Epithelial cell of alveolus of lung (primary cell): ENCODE data around the genes EHMT2 and GPSM3.

DNA sequence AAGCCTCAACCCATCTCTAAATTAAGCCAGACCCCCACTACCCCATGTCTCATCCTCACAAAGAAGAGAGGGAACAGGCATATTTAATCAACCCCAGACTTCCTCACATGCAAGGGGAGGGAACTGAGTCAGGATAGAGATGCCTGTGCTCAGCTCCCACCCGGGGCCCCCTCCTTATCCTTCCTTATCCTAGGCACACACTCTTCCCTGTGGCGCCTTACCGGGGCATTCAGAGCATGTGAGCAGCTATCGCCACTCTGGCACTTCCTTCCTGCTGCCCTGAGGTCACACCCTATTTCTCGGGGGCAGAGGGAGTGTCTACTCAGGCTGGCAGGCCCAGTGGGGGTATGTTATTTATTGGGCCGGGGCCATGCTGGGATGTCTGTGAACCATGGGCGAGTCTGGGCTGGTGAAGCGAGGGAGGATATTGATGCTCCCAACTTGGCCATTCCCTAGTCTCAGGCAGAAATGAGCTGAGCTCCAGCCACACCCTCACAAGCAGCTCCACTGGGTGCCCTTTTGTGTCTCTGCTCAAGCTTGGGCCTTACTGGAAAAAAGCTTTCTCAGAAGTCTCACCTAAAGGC, 4.0 kb upstream of the LY6G6D start:
- RAMPAGE, long total RNA: no peak
- RRBS: 71% methylated on average over 3 of the region's 8 CpGs

DNA sequence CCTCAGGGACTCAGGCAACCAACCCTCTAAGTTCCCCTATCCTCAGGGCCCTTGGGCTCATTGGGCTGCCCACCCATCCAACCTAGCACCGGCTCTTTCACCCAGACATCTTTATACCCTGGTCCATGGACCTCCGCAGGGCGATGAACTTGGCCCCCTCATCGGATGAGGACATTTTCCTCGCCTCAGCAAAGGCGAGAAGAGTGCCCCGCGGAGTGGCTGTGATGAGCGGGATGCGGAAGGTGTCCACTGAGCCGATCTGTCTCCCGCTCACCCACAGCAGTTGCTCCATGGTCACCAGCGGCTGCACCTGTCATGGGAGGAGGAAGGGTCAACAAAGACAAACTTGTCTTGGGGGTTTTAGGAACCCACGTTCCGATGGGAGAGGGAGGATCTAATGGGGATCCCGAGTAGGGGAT, 730 bp downstream of the NEU1 start:
- RAMPAGE, long total RNA: no peak
- RRBS: no CpG with 5 or more reads among the region's 16 CpGs

- RAMPAGE, long total RNA: no peak
- RRBS: no CpG with 5 or more reads among the region's 4 CpGs
These were observed 1.7 kb downstream of the SLC44A4 start for GRCh38 chr6:31877047-31877475.

- RAMPAGE, long total RNA: no peak
- RRBS: 2% methylated on average over 28 of the region's 43 CpGs
These were observed 501 bp downstream of the EHMT2 start for GRCh38 chr6:31896918-31897476.

- RAMPAGE, long total RNA: no peak
- RRBS: 4% methylated on average over 2 of the region's 47 CpGs
These were observed at the start of gene EHMT2 for GRCh38 chr6:31897477-31897909. EHMT2 (minus strand) TSS chr6:31897698.

DNA sequence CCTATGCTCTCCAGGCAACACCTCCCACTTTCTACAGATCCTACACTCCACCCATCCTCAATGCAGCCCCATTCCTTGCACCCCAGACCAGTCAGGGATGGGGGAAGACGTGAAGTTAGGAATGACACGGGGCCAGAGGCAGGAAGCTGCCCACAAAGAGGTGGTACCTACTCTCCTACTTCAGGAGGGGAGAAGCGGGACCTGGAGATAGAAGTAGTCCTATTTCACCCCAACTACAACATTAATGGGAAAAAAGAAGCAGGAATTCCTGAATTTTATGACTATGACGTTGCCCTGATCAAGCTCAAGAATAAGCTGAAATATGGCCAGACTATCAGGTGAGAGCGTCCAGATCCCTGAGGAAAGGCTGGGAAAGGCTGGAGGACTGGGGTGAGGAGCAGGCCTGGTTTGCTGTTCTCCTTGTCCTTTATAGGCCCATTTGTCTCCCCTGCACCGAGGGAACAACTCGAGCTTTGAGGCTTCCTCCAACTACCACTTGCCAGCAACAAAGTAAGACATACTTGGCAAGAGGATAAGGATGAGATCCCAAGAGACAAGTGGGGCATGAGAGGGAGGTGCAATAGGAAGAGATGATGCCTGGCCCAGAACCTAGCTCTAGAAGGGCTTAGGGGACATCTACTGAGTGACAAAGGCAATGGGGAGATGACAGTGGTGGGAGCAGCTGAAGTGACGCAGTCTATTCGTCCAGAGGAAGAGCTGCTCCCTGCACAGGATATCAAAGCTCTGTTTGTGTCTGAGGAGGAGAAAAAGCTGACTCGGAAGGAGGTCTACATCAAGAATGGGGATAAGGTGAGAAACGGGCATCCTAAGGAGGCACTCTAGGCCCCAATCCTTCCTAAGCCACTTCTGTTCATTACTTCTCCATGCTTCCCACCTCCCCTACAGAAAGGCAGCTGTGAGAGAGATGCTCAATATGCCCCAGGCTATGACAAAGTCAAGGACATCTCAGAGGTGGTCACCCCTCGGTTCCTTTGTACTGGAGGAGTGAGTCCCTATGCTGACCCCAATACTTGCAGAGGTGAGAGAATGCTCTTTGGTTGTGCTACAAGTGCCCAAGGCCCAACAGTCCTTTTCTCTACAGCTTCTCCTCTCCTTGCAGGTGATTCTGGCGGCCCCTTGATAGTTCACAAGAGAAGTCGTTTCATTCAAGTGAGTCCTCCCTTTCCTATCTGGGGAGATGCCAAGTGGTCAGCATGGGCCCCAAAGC, 5.0 kb downstream of the CFB start:
- RAMPAGE, long total RNA: no peak
- RRBS: no CpG with 5 or more reads among the region's 14 CpGs

DNA sequence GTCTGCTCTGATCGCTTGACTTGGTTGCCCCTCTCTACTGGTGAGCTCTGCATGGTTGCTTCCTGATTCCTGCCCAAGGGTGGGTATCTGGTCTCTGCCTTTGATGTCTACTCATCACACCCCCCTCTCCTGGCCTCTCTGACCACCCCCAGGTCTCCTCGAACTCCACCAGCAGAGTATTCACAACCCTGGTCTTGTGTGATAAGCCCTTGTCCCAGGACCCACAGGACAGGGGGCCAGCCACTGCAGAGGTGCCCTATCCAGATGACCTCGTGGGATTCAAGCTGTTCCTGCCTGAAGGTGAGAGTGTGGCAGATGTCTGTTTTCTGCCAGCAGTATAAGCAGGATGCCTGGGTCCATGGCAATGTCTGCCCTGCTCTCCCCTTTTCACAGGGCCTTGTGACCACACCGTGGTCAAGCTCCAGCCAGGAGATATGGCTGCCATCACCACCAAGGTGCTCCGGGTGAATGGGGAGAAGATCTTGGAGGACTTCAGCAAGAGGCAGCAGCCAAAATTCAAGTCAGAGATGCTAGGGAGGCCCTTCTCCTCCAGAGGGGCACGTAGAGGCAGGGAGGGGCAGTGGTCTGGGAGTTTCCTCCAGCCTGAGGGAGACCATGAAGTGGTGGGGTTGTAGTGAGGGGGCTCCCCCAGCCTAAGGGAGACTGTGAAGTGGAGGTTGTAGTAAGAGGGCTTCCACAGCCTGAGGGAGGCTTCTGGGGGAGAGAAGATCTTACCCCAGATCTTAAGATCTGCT, 4.2 kb downstream of the DXO start:
- RAMPAGE, long total RNA: no peak
- RRBS: no CpG with 5 or more reads among the region's 6 CpGs

DNA sequence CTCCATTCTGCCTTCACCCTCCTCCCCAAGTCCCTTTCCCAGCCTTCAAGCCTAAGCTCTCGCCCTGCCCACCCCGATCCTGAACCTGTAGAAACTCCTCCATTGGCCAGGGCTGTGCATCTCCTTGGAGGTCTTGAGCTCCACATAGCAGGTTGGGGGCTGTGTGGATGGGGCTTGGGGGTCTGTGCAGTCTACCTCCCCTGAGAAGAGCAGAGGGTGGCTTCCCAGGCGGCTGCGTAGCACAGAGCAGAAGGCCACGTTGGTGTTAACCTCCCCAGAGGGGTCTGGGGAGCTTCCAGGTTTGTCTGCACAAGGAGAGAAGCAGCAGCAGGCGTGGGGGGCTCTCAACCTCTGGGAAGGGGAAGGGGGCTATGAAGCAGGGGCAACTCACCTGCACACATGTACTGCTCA, 1.4 kb downstream of the DXO start:
- RAMPAGE, long total RNA: no peak
- RRBS: no CpG with 5 or more reads among the region's 6 CpGs

DNA sequence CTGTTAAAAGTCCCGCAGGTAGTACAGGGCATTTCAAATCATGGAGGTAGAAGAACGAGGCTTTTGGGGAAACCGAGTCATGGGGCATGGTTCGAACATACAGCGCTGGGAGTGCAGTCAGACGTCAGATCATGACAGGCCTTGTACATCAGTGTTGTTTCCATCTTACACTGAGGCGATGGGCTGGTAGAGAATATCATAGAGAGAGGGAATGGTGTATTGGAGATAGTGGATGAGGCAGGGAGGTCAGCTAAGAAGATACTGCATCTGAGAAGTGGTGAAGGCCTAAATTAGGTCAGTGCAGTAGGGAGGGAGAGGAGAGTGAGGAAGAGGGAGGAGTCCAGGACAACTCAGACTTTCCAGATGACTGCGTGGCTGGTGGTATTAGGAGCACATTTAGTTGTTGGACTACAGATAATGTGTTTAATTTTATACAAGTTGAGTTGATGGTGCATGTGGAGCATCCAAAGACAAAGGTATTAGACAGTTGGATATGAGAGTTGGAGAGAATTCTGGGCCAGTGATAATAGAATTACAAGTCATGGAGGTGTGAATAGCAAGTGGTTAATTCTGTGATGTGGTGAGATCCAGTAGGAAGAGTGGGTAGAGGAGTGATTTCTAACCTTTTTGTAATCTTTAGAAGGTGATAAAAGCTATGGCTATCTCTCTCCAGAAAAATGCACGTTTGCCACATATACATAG, 890 bp downstream of the STK19 start:
- RAMPAGE, long total RNA: no peak
- RRBS: no CpG with 5 or more reads among the region's 9 CpGs

- RAMPAGE, long total RNA: no peak
- RRBS: no CpG with 5 or more reads among the region's 8 CpGs
These were observed 33.7 kb downstream of the TNXB start for GRCh38 chr6:32075122-32076086.

GRCh38 chr6:32082721-32083602, 26.2 kb downstream of the TNXB start:
- RAMPAGE, long total RNA: no peak
- RRBS: no CpG with 5 or more reads among the region's 14 CpGs

DNA sequence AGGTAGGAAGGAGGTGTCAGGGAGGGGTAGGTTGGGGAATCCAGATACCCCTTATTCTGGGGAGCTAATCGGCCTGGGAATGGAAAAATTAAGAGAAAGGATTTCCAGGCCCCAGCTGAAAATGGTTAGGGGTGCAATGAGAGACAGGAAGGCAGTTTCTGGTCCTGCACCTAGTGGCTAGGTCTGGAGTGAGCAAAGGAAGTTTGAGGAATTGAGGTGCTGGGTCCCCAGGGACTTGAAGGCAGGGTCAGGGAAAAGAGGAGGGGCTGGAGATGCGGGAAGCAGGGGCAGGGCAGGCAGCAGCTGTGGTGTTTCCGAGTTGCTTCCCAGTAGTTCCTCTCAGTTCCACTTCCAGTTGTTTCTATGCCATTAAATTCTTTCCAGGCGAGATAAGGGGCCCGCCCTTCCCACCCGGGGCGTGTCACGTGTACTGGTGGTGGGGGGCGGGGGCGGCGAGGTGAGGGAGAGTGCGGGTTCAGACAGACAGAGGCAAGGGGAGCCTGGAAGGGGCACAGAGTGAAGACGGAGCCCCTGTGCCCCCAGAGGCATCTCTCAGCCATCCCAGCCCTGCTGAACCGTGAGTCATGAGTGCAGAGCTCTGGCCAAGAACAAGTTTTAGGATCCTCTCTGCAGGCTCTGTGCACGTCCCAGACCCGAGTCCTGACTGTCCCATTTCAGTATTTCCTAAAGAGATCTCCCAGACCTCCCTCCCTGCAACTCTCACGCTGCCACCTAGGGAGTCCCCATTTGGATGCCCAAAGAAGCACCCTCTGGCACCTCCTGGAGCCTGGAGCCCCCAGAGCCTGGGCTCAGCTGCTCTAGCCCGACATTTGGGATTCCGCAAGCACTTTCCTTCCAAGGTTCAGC, 988 bp downstream of the TNXB start:
- RAMPAGE, long total RNA: no peak
- RRBS: no CpG with 5 or more reads among the region's 19 CpGs

DNA sequence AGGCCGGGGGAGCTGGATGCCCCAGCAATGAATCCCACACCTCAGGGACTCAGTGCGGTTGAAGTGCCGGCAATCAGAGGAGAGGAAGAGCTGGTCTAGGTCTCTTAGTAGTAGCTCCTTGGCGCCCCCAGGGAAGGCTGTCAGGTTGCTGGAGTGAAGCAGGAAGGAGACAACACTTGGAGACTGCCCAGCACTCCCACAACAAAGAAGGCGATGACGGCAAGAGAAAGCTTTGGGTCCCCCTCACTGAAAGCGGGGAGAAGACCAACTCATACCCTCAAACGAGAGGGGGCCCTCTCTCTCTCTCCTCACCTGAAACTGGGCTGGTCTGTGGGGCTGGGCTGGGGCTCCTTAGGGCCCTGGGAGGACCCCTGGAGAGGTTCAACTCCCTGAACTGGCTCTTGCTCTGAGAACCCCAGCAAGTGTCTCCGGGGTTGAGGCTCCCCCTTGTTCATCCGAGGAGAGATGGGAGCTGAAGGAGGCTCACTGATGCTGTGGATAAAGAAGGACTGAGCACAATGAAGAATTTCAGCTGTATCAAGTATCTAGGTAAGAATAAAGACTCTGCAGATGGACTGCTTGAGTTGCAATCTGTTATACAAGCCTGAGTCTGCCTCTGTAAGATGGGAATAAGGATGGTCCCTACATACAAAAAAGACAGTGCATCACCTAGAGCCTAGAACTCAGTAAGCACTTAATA, 8.6 kb upstream of the TNXB start:
- RAMPAGE, long total RNA: no peak
- RRBS: 76% methylated on average over 3 of the region's 10 CpGs

DNA sequence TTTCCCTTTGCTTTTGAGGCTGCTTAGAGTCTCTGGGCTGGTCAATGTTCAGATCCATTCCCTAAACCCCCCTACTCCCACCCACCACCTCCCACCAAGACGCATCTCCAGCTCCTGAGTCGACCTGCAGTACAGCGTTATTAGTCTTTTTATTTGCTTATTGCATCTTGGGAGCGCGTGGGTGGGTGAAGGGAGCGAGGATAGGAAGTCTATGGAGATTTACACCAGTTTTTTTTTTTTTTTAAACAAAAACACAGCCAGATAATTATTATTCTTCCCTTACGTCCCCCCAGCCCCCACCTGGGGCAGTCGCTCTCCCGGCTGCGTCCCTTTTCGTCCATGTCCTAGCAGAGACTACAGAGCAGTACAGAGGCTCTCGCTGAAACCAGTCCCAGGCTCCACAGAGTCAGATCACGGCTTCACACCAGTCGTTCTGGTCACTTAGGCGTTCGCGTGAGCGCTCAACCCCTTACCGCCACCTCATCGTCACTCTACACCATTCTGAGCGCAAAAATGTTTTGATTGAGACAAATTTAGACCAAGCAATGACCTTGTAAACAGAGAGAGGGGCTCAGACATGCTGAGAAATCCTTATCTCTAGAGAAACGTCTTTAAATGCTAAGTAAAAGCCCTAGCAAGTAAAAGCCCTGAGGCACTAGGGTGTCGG, 1.1 kb upstream of the PRRT1 start:
- RAMPAGE, long total RNA: no peak
- RRBS: no CpG with 5 or more reads among the region's 23 CpGs

DNA sequence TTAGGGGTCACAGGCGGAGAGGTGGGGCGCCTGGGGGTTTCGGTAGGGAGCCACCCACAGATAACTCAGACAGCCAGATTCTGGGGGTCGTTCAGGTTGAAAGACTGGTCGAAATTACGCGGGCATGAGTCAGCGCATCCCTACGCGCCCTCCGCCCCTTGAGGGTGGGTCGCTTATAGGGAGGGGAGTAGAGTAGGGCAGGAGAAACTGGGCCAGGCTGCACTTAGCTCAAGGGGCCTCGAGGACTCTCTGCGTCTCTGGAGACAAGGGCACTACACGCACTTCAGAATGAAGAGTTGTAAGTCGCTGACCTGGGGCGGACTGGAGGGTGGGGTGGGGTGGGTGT, 629 bp upstream of the PPT2 start:
- RAMPAGE, long total RNA: start-site peak on the plus strand centred at position 192 of the sequence, 62 bp wide, 29 and 32 reads in 2 replicates
- RRBS: no CpG with 5 or more reads among the region's 17 CpGs

GRCh38 chr6:32167297-32167639, 2.9 kb downstream of the EGFL8 start:
- RAMPAGE, long total RNA: no peak
- RRBS: 64% methylated on average over 5 of the region's 22 CpGs

DNA sequence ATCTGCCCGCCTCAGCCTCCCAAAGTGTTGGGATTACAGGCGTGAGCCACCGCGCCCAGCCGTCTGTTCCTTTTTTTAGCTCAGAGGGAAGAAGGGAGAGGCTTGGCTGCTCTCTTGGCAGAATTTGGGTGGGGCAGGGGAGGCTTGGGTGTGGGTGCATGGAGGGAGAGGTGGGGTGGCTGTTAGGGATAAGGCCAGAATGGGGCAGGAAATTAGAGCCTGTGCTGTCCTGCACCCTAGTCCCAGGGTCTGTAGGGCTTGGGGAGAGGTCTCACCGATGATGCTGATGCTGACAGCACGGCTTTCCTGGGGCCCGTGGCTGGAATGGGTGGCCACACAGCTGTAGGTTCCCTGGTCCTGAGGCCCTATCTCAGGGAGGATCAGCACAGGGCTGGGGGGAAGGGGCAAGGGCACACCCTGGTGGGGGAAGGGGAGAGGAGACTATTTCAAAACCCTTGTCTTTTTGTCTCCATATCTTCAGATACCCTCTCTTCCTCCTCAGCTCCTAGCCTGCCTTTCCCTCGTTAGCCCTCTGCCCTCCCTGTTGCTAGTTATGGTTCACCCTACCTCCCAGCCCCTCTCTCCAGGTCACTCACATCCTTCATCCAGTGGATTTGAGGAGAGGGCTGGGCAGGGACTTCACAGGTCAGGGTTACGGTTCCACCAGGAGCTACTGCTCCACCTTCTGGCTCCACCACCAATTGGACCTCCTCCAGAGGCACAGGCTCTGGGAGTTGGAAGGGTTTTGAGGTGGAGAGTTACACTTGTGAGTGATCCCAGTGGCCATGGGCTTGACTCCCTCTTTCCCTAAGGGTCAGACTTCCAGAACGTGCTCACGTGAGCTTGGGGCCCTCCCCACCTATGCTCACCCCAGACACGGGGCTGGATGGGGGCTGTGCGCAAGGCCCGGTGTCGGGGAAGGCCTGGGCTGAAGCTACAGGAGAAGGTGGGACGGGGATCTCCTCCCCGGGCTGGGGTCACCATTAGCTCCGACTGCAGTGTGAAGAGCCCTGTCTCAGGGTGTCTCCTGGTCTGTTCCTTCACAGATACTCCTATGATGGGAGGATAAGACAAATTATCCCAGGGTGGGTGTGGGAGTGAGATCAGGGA, 1.7 kb downstream of the AGER start:
- RAMPAGE, long total RNA: no peak
- RRBS: 95% methylated on average over 4 of the region's 19 CpGs

DNA sequence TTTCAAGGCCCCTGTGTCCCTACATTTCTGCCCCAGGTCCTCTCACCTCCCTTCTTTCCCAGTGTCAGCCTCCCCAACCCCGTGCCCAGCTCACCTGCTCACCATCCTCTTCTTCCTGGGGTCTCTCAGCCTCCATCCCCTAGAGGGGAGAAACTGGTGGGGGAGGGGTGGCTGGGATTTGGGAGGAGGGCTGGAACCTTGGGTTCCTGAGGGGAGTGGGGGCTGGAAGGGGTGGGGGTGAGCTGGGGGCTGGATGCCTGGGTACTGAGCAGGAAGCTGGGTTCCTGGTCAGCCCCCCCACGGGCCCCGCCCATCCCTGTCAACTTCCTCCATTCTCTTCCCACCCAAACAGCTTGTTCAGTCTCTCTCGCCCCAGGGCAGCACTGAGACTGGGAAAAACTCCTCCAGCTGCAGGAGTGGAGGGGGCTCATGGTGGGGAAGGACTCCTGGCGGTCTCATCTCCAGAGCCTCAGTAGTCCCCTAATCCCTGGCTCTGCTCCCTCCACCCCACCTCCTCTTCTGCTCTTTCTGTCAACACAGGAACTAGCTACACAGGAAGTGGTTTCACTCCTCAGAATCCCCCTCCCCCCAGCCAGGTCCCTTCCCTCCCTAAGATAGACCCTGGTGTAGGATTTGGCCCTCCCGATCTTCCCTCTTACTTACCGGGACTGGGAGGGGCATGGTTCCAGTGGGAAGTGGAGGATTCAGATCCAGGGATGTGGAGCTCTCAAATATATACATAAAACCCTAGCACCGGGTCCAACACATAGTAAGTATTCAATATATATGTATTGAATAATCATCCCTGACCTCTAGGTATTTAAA, at the start of gene GPSM3:
TSS of gene GPSM3 (minus strand) at position 266 of the 825 bp plus-strand sequence.
- RAMPAGE, long total RNA: start-site peak on the minus strand centred at position 517 of the sequence, 70 bp wide, 33 and 27 reads in 2 replicates
- RRBS: 19% methylated on average over 2 of the region's 8 CpGs

DNA sequence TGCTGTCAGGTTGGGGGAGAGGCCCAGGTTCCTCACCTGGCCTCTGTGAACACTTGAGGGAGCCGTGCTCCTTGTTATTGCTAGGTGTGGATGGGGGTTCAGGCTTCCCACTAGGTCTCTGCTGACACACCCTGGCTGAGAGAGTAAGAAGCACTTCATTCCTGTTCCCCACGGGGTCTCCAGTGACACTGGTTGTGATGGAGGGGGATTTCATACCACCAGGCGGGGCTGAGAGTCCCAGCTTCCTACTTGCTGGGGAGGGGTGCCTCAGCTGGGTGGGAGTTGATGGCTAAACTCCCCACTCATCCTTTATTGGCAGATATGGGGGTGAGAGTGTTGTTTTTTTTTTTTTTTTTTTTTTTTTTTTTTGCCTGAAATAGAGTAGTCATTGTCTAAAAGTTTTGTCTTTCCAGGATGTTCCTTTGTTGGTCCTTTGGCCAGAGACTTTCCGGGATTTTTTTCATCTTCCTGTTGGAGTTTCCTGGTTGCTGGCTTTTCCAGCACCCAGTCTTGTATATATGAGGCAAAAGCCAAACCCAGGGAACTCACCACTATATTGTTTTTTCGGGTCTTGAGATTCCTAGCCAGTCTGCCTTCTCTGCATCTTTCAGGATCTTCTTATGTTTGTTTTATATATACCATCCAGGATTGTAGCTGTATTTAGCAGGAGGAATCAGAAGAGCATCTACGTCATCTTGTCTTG, 11.3 kb upstream of the NOTCH4 start:
- RAMPAGE, long total RNA: no peak
- RRBS: no CpG with 5 or more reads among the region's 6 CpGs

GRCh38 chr6:32580205-32580897, 9.3 kb downstream of the HLA-DRB1 start:
- RAMPAGE, long total RNA: no peak
- RRBS: no CpG with 5 or more reads among the region's 5 CpGs